Cardiac ventricle fibroblast (primary cell): Measurements from ENCODE around the genes ZNF282 and ZNF467.

GRCh38 chr7:149195067-149196225 is at the start of gene ZNF282:
Gene ZNF282, plus strand, starts transcription at chr7:149195546.
- RAMPAGE, long total RNA: no peak

DNA sequence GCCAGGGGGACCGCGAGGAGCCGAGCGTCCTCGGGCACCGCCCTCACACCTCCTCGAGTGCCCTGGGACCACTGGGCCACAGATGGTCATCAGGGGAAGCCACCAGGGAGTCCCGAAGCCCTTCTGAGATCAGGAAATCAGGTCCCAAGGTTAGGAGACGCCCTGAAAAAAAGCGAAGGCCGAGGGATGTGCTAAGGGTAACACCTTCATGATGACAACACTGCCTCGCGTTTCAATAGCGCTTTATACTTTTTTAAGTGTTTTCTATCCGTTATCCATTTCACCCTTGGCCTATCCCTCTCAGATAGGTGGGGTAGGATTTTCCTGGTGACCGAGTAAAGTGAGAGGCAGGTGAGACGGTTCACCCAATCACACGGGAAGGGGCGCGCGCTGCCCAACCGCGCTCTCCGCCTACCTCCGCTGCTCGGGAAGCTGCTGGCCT is 14.6 kb upstream of the ZNF212 start:
- RAMPAGE, long total RNA: no peak

- RAMPAGE, long total RNA: no peak
Observed at GRCh38 chr7:149283955-149284674, 22.1 kb downstream of the ZNF783 start.

GRCh38 chr7:149310056-149310282 is 48.0 kb downstream of the ZNF783 start:
- RAMPAGE, long total RNA: no peak

DNA sequence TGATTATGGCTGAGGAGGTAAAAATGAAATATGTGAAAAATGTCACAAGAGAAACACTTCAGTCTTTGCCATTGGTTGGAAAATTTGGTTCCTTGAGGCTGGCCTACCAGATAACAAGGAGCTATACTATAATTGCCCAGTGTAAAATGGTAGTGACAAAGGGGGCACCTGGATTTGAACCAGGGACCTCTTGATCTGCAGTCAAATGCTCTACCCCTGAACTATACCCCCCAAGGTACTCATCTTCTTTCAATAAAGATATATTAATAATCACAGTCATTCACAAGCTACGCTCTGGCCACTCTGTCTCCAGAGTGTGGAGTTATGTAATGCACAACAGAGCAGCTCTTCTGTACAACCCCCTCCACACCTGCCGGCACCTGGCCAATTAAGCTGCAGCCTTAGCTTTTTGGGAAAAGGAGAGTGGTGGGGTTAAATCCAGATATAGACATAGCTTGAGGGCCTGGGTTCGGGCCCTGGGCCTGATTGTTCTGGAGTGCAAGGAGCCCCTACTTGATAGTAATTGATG is 85.2 kb downstream of the ZNF777 start:
- RAMPAGE, long total RNA: no peak

- RAMPAGE, long total RNA: no peak
Observed at GRCh38 chr7:149473382-149473737, 12.5 kb upstream of the ZNF777 start.

DNA sequence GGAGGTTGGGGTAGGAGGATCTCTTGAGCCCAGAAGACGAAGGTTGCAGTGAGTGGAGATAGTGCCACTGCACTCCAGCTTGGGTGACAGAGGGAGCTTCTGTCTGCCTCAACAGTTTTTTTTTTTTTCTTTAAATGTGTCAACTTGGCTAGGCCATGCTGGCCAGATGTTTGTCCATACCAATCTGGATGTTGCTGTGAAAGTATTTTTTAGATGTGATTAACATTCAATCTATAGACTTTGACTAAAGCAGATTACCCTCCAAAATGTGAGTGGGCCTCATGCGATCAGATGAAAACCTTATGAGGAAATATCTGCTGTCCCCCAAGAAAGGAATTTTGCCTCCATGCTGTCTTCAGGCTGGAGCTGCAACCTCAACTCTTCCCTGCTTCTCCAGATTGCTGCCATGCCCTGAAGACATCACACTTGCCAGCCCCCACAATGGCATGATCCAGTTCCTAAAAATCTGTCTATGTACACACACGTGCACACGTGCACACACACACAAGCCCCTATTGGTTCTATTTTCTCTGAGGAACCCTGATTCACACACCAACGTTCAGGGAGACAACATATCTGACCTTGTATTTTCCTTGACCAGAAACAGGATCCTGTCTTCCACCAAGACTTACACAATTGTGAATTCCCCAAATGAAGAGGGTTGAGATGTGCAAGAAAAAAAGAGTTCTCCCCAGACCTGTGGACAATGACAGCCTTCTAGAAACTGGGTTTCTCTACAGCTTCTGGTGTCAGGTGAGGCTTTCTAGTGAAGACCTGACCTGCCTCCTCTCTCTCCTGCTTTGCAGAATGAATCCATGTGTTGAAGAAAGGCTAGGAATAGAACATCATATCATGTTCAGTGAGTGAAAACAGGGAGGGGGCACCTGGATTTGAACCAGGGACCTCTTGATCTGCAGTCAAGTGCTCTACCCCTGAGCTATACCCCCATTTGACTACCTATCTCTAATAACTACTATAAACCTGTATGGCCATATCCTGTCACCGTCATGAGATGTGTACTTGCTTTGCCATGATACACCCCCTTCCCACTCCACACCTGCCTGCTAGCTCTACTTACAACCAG is 90.9 kb upstream of the ZNF746 start:
- RAMPAGE, long total RNA: no peak

DNA sequence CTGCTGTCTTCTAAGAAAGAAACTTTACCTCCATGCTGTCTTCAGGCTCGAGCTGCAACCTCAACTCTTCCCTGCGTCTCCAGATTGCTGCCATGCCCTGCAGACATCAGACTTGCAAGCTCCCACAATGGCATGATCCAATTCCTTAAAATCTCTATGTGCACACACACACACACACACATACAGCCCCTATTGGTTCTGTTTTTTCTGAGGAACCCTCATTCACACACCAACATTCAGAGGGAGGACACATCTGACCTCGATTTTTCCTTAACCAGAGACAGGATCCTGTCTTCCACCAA is 102.6 kb upstream of the KRBA1 start:
- RAMPAGE, long total RNA: no peak

DNA sequence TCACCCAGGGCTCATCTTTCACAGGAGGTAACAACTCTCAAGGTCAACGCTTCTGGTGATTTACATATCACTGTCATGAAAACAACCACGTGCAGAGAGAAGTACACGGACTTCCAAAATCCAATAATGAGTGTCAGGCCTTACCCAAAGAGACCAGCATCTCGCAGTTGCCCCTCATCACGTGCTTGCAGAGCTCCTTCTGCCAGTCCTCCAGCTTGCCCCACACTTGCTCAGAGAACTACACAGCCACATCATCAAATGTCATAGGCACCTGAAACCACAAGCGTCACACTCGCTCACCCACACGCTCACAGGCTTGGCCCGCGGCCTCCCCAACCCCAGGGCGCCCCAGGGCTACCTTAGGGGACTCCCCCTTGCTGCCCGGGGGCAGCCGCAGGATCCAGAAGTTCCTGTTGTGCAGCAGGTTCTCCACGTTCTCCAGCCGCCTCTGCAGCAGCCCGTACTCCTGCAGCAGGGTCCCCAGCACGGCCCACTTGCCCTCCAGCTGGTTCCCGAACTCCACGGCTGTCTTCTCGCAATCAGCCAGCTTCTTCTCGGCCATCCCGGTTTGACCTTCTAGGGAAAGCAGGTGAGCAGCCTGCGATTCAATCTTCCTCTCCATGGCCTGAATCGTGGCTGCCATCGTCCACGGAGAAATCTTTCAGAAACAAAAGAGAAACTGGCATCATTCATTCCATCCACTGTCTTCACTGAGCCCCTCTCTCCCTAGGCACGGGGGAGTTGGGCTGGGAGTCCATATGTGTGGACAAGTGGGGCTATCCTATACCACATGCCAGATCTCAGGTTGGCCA is 93.6 kb upstream of the KRBA1 start:
- RAMPAGE, long total RNA: no peak

DNA sequence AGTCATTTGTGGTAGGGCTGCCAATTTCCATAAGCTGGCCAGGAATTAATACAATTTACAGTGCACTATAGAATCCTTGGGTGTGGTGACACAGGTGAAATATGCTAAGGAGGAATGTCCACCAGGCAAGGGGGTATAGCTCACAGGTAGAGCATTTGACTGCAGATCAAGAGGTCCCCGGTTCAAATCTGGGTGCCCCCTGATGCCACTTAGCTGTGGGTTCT is 50.1 kb upstream of the KRBA1 start:
- RAMPAGE, long total RNA: no peak

- RAMPAGE, long total RNA: no peak
Observed at GRCh38 chr7:149706737-149706940, 8.1 kb upstream of the KRBA1 start.

- RAMPAGE, long total RNA: no peak
Observed at GRCh38 chr7:149730184-149730787, 15.5 kb downstream of the KRBA1 start.

GRCh38 chr7:149770122-149770605 is 3.2 kb downstream of the ZNF467 start:
- RAMPAGE, long total RNA: no peak

- RAMPAGE, long total RNA: no peak
Observed at GRCh38 chr7:149772859-149773830, at the start of gene ZNF467. Gene ZNF467, minus strand, starts transcription at chr7:149773588.

GRCh38 chr7:149790084-149790645 is 16.8 kb upstream of the ZNF467 start:
- RAMPAGE, long total RNA: no peak

- RAMPAGE, long total RNA: no peak
Observed at GRCh38 chr7:149821501-149822183, 16.5 kb upstream of the ZNF862 start.

- RAMPAGE, long total RNA: no peak
Observed at GRCh38 chr7:150109534-150110089, 213.5 kb upstream of the LRRC61 start.

GRCh38 chr7:150196559-150197308 is 126.4 kb upstream of the LRRC61 start:
- RAMPAGE, long total RNA: no peak

GRCh38 chr7:150312845-150313647 is 10.1 kb upstream of the LRRC61 start:
- RAMPAGE, long total RNA: no peak

- RAMPAGE, long total RNA: no peak
Observed at GRCh38 chr7:150320861-150321446, 2.2 kb upstream of the LRRC61 start.